Cerebral cortex (tissue), 2 donors: ENCODE results near the gene SCN3A.

DNA sequence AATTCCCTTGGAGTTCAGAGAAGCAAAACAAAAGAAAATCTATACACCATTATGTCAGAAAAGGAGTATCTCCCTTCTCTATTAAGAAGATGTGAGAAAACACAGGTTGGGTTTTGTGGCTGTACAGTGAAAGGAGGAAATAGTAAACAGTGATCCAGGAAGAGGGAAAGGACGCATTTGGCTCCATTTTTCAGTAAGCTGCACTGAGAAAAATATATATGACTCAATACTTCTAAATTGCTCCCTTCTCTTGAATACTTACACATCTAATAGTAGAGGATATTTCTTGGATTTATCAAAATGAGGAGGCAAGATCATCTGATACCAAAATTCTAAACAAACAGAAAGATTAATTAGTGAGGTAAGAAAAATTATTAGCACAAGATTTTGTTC is 59.9 kb downstream of the DPP4 start:
- PRO-cap, 2 experiments, result no peak in any of the 2 experiments

DNA sequence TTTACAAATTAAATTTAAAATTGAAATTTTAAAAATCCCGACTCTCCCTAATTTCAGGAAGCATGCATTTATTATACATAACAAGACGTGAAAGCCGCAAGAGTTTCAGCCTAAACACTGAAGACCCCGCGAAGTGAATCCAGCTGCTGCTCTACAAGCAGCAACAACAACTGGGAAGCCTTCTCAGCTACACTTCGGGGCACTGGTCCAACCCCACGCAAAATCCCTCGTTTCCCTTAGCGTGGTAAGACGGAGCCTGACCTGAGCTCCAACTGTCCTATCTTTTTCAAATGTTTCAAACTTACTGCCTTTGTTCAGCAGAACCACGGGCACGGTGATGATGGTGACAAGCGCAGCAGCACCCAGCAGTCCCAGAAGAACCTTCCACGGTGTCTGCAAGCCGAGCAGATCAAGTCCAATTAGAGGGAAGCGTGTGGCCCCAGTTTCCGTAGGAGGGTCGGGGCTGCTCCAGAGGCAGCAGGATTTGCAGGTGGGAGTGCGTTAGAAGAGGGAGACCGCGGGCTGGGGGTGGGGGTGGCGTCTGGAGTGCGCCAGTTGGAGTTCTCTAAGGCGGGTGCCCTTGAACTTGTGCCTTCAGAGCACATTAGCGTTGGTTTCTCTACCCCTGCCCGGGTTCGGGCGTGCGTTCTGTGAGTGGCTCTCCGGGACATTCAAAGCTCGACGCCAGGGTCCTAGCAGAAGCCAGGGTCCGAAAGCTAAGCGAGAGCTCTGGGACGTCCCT is 750 bp downstream of the DPP4 start:
- PRO-cap, 2 experiments, result no peak in any of the 2 experiments

DNA sequence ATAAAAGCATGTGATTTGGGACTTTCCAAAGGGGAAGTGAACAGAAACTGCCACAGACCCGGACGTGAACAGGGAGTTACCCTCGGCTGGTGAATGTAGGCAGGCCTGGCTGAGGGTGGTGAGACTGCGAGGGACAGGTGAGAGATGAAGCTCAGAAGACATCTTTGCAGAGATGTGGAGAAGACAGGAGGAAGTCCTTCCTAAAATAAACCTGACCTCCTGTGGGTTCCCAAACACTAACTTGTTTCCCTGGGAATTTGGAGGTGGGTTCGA is 415 bp upstream of the IFIH1 start:
- PRO-cap, 2 experiments, result no peak in any of the 2 experiments

DNA sequence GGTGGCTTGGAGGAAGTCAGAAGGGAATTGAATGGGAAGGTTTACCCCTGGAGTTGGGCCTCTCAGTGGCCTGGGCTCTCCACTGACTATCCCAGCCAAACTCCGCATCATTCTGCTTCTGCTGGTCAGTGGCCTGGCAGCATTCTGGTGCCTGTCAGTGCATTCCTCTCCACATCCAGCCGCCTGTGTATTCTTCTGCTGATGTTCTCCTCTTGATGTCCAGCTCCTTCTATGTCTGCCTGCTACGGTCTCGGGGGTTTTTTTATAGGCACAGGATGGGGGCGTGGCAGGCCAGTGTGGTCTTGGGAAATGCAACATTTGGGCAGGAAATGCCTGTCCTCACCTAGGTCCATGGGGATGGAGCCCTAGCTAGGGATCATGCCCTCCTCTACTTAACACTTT is 10.4 kb upstream of the IFIH1 start:
- PRO-cap, 2 experiments, result no peak in any of the 2 experiments

DNA sequence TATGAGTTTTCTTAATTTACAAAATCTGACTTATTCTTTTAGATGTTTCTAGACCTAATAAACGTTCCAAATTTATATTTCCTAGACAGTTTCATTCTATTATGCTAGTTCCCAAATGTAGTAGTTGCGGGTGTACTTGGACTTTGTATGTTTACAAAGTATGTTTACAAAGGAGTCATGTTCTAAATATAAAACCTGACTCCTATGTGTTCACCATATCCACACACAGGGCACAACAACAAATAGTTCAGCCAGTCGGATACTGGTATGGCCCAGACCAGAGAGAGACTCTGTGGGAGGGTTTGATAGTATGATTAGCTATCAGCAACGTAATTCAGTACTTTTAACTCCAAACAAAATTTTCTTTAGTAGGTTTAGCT is 230.6 kb downstream of the KCNH7 start:
- PRO-cap, 2 experiments, result no peak in any of the 2 experiments

GRCh38 chr2:163593046-163593303 is 142.8 kb downstream of the FIGN start:
- PRO-cap, 2 experiments, result no peak in any of the 2 experiments

DNA sequence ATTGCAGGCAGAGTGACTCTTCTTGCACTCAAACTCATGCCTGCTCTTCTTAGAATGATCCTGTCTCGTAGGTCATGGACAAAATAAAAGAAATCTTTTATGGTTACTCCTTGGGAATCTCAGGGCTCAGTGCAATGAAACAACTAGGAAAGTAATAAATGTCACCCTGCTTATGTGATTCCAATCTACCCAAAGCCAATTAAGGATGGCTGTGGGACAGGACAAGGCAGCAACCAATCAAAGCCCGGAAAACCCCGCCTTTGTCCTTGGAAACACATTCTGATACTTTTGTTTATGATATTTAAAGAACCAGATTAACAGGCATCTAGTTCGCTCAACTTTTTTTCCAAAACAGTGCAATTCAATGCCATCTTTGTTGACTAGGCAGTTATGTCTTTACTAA is 52.9 kb downstream of the GRB14 start:
- PRO-cap, 2 experiments, result no peak in any of the 2 experiments

DNA sequence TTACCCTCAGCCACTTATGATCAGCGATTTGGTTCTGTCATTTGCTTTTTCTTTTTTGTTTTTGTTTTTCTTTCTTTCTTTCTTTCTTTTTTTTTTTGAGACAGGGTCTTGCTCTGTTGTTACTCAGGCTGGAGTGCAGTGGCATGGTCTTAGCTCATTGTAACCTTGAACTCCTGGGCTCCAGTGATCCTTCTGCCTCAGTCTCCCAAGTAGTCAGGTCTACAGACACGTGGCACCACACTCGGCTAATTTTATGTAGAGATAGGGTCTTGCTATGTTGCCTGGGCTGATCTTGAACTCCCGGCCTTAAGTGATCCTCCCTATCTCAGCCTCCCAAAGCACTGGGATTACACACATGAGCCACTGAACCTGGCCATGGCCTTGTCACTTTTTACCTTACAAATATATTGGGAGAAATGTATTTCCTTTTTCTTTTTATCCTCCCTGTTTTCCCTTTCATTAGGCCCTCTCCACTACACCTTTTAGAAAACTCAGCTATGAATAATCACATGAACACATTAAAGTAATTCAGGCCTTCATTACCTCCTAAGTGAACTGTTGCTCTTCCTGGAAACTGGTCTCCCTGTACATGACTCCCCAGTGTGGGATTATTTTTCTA is 31.2 kb upstream of the GRB14 start:
- PRO-cap, 2 experiments, result no peak in any of the 2 experiments

DNA sequence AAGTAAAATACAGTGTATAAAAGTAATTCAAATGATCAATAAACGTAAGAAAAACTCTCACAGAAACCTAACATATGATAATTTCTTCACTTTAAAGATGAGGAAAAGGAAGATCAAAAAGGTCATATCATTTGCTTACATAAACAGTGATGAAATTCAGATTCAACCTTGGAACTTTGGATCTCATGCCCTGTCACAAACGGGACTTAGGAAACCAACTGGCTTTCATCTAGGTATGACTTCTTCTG is 45.7 kb upstream of the COBLL1 start:
- PRO-cap, 2 experiments, result no peak in any of the 2 experiments

DNA sequence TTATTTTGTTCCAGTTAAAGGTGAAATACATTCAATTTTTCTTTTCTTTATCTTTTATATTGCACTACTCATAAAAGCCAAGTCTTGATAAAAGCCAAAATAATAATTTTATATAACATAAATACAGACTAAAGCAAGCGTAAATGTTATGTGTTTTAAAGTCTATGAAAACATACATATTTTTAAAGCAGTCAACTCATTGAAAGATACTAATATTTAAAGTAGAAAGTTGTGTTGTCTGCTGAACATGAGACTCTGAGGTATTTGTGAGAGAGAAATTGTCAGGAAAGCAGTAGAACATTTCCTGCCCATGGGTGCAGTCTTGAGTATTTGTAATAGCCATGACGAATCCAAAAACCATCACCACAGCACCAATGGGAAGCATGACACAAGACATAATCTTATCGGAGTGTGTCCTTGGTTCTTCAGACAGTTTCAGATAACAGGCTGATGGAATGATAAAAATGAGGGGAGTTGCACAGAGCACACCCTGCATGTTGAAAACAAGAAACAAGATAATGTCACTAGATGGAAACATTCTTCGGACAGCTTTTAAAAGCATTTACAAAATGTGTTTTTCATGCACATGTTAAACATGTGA is 56.7 kb upstream of the COBLL1 start:
- PRO-cap, 2 experiments, result no peak in any of the 2 experiments

DNA sequence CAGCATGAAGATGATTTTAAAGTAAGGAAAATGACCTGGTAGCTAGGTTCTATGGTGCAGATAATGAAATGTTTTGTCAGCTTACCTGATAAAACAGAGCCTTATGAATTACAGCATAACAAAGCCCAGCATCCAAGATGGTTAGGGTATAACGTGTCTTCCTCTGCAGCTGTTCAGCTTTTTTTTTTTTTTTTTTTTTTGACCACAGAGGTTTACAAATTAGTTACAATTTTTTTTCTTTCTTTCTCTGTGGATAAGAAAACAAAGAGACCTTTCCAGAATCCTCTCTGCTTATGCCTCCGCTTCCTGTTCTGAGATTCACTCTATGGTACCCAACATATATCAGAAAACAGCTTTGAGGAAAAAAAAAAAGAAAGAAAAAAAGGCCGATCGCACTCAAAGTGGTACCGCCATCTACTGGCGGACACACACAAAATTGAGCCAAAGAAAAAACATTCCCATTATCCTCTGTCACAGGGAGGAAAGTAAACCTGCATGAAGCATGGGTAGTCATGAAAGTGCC is at the start of gene SCN3A:
SCN3A (minus strand) TSS at position 313 of the 523 bp plus-strand sequence.
- PRO-cap, 2 experiments, result peak in 1 of 2 experiments; most common minus-strand start position 330 of the sequence (in 1)

DNA sequence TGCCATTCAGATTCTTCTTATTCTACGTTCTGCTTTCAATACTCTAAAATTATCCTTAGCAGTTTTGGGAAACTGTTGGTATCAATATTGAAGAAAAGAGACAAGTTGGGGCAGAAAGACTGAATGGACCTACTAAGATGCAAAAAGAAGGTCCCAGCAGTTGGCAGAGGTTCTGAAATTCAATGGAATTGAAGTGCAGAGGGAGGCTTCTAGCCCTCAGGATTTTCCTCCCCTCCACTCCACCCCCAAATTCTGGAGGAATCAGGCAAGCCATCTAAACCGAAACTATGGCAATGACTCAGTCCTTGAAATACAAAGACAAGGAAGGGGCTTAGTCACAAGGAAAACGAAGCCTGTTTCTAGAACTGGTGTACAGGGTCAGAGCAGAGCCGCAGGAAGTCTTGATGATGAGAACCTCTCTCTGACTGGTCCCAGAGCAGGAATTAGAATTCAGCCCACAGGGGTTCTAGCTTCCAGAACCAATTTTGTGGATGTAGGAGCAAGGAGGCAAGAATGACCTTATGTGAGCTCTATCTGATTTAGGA is 111.7 kb upstream of the SCN1A start:
- PRO-cap, 2 experiments, result no peak in any of the 2 experiments

DNA sequence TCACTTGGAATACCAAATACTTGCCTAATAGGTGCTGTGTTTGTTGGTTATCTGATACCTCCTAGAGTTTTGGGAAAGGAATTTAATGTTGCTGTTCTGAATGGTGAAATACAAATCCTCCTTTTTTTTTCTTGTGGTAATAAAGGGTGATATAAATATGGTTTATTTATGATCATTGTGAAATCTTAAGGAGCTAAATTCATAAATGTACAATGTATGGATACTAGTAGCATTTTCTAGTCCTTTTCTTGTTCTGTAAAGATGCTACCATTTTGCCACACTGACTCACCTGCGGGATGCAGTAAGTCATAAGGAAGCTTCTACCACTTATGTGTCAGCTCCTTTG is 60.9 kb downstream of the B3GALT1 start:
- PRO-cap, 2 experiments, result no peak in any of the 2 experiments

GRCh38 chr2:167940826-167941619 is 306.4 kb downstream of the STK39 start:
- PRO-cap, 2 experiments, result no peak in any of the 2 experiments

DNA sequence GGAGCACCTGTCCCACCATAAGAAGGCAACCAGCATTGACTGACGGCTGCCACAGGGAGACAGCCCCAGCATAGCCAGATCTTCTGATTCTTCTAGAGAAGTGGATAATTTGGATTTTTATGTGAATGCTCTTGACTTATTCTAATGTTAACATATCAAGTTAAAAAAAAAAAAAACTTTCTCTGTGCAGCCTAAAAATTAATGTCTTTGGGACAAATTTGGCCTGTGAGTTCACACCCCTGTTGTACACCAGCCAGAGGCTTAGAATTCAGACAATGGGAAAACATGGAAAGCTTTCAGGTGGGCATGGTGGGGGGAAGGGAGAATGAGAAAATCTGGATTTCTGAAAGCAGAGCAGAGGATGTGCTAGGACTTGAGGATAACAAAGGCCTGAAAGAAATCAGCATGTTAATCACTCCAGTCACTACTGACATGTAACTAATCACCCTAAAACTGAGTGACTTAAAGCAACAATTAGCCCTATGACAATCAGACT is 163.5 kb downstream of the STK39 start:
- PRO-cap, 2 experiments, result no peak in any of the 2 experiments

DNA sequence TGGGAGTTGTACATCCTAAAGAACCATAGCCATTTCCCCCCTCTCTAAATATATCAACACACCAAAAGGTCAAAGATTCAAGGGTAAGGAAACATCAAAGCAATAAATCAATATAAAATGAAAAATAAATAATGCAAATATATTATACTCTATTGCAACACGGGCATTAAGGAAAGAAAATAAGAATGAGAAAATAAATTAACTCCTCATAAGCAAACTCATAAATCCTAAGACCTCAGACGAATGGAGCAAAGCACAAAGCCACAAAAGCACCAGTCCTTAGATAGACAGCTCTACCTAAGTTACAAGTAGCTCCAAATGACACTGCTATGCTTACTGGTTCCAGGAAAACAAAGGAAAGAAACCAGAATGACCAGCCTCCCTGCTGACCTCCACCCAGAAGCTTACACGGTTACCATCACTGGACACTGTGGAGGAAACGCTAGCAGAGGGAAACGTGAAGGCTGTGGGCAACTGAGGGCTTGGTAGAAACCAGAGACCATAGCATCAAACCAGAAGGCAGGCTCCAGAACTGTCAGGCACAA is 67.9 kb downstream of the STK39 start:
- PRO-cap, 2 experiments, result no peak in any of the 2 experiments

DNA sequence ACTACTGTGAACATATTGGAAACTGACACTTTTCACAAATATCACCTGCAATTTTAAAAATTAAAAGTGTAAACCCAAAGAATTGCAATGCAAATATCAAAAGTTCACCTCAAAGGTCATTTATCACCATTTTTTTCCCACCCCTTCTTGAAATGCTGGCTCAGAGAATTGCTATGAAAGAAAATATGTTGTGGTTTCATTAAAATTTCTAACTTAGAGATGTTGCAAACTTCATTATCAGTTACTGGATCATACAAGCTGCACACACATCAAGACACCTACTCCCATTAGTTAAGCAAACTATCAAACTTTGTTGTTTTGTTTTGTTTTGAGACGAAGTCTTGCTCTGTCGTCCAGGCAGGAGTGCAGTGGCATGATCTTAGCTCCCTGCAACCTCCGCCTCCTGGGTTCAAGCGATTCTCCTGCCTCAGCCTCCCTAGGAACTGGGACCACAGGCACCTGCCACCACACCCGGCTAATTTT is 37.1 kb downstream of the STK39 start:
- PRO-cap, 2 experiments, result no peak in any of the 2 experiments

DNA sequence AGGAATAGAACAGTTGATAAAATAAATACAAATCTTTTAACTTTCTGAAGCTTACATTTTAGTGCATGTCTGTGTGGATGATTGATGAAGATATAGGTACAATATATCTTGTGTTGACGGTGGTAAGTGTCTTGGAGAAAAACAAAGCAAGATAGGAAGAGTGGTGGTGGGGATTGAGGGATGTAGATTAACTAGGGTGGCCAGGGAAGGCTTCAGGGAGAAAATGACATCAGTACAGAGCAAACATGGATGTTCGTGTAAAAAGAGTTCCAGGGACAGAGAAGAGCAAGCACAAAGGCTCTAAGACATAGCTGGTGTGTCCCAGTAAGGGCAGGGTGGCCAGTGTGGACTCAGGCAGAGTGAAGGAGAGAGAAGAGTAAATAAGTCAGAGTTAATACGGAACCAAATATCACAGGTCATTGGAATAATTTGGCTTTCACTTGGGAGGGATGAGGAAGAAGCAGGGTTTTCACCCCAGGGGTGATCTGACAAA is 2.7 kb upstream of the CERS6 start:
- PRO-cap, 2 experiments, result no peak in any of the 2 experiments

- PRO-cap, 2 experiments, result no peak in any of the 2 experiments
These were observed 159.8 kb upstream of the NOSTRIN start for GRCh38 chr2:168642528-168643126.

GRCh38 chr2:168798917-168799368 is 3.5 kb upstream of the NOSTRIN start:
- PRO-cap, 2 experiments, result peak in 1 of 2 experiments; most common plus-strand start chr2:168799177 (in 1); most common minus-strand start chr2:168798984 (in 1)